Cardiac atrium fibroblast (primary cell): ENCODE data around the gene FOXM1.

DNA sequence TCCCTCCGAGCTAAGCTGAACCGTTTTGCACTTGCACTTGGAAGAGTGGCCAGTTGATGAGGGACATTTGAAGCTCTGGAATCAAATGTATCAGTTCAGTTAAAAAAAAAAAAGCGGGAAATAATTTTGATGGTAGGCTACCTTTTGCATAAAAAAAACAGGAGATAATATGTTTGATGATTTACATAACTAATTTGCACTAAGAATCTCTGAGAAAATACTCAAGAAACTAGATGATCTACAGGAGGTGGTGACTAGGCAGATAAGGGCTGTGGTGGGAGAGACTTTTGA lies 118.2 kb upstream of the FKBP4 start:
- RAMPAGE, long total RNA, result no peak

DNA sequence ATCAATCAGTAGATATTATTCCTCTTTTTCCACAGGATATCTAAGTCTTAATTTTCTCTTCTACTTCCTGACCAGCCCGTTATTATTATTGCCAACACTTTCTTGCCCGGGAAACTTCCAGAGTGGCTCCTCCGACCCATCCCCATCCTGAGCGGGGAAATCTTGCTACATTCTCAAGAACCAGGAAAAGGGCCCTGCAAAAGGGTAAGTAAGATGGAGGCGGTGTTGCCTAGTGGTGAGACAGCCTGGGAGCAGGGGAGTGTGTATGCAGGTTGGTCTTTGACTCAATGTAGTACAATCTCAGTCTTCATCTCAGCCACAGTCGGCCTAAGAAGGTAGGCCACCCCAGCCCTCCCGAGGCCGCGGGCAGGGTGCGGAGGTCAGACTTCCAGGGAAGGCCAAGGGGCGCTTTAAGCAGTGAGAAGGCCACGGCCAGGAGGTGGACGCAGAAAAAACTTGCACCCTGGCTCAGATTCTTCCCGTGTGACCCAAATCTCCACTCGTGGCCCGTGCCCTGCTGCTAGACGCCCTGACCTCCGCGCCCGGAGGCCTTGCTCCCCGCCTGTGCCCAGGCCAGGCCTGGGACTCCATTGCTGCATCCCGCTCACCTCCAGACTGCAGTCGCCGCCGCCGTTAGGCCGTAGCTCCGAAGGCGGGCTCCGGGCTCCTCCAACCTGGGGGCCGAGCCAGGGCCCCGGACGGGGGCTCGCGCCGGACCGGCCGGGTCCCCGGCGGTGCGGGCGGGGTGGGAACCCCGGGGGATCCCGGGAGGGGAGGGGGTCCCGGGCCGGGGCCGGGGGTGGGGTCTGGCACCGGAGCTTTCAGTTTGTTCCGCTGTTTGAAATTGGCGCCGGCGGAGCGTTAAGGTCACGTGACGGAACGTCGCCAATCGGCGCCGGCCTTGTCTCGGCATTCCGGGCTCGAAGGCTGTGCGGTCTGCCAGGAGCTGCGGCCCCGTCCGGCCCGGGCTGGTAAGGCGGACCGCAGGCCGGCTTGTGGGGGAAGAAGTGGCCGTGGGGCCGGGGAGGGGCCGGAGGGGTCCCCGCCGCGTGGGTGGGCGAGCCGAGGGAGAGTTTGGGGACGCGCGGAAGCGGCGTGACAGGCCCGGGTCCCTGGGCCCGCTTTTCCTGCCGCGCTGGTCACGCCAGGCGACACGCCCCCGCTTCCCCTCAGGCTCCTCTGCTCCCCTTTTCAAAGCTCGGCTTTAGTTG lies at the start of gene FOXM1:
FOXM1 (minus strand) TSS at position 863 of the 1,211 bp plus-strand sequence.
- RAMPAGE, long total RNA, result no peak

DNA sequence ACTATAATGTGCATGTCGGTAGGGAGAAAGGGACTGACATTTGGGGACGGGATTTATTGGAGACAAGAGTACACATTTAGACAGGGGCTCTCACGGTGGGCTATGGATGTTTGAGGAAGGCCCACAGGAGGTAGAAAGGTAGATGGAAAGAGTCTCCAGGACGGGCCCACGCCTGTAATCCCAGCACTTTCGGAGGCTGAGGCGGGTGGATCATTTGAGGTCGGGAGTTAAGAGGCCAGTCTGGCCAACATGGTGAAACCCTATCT lies 958 bp upstream of the TULP3 start:
- RAMPAGE, long total RNA, result no peak

DNA sequence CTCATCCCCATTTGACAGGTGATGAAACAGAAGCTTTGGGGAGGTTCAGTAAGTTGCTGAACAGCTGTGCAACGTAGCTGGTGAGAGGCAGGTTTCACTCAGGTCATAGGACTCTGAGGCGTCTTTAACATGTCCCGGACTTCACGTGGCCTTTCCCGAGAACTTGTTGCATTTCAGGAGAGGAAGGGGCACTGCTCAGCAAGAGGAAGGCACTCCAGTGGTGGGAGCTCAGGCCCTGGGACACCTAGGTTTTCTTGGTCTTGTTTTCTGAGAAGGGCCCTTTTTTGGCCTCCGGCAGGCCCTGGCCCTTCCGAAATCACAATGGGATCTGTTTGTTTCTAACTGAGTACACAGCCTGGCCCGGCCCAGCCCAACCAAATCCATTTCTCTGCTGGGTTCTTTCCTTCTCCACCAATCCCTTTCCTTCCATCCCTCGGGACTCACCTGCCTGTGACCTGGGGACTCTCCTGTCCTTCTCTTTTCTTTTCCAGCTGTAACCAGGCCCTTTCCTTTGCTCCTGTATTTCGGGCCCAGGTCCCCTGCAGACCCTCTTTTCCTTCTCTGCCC lies 18.5 kb downstream of the TEAD4 start:
- RAMPAGE, long total RNA, result no peak

DNA sequence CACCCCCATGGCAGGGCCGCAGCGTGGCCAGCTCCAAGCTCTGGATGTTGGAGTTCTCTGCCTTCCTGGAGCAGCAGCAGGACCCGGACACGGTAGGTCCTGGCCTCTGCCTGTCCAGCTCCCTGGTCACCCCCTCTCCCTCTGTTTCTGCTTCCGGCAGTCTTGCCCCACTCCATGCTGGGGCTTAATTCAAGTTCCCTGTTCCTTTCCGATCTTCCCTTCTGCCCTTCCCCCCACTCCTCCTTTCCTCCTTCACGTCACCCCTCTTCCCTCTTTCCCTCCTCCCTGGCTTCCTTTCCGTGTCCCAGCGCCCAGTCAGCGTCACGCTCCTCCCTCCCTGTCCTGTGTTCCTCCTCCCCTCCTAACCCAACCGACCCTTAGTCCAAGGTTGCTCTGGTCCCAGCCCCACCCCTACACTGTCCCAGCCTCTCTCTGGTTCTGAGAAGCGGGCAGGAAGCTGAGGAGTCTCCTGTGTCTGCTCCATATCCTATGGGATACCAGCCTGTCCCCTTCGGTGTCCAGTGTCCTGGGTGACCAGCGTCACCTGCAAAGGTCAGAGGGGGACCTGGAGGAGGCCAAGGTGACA lies 56.4 kb upstream of the TSPAN9 start:
- RAMPAGE, long total RNA, result no peak

GRCh38 chr12:3032648-3033192 lies 44.5 kb upstream of the TSPAN9 start:
- RAMPAGE, long total RNA, result no peak

DNA sequence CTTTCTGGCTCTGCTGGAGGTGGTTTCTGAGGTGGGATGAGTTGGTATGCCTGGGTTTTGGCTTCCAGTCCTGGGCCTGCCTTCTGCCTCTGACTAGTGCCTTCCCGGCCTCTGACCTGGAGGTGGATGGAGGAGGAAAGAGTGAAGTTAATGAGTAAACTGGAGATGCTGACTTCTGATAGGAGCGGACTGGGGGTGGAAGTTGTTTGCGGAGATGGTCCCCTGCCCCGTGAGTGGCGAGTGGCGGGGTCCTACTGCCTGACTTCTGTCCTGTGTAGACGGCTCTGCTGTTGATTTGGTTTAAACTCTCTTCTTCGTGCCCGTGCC lies 8.5 kb downstream of the TSPAN9 start:
- RAMPAGE, long total RNA, result no peak

DNA sequence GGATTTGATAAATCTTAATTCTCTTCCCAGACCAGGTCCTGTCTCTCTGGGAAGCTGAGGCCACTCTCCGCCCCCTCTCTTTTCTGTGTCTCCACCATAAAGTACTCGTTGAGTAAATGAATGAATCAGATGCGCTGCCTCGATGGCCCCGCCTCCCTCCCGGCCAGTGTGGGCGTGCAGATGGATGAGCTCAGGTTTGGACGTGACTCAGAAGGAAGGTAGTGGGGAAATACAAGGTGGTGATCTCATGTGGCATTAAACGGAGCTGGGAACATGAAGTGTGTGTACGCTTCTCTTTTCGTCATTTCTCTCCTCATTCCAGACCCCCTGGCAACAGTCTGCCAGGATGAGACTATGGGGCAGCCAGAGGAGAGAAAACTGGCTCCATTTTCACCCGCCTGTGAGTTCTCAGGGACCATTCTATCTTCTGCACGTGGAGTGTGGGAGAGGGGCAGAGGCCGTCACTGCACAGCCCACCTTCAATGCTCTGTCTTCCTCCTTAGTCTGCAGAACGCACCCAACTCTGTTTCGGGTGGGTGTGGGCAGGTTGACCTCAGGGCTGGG lies 91.6 kb downstream of the TSPAN9 start:
- RAMPAGE, long total RNA, result no peak

GRCh38 chr12:3199448-3199882 lies 122.3 kb downstream of the TSPAN9 start:
- RAMPAGE, long total RNA, result no peak

- RAMPAGE, long total RNA, result no peak
Observed at GRCh38 chr12:3204133-3204928, 127.2 kb downstream of the TSPAN9 start.

DNA sequence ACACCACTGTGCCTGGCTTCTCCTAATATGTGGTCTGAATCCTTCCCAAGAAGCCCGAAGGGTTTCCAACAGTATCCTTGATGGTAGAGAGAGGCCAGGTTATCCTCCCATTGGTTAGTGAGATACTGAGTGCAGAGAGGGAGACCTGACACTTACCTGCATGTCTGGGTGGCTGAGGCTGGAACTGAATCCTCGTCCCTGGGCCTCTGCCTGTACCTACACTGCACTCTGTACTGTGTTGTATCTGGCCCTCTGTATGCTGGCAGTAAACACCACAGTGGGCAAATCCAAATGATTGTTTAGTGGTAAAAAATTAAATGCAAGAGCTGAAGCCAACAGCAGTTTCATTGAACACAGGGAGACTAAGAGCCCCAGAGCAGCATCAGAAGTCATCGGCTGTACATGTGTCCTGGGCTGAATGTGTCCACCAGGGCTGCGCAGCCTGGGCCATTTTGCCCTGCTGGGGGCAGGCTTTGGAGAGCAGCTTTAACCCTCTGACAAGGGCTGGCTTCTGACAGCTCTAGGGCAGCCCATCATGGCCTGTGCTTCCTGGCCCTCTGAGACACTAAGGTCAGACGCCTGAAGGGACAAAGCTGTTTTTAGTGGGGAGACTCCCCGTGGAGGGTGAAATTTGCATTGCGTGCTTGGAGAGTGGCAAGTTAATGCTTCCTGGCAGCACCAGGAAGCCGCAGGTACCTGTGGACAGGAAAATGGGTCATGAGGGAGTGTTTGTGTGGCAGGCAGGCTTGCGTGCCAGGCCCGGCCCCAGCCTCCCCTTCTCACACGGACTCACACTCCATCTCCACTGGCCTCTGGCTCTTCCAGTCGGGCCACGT lies 149.9 kb downstream of the TSPAN9 start:
- RAMPAGE, long total RNA, result no peak

DNA sequence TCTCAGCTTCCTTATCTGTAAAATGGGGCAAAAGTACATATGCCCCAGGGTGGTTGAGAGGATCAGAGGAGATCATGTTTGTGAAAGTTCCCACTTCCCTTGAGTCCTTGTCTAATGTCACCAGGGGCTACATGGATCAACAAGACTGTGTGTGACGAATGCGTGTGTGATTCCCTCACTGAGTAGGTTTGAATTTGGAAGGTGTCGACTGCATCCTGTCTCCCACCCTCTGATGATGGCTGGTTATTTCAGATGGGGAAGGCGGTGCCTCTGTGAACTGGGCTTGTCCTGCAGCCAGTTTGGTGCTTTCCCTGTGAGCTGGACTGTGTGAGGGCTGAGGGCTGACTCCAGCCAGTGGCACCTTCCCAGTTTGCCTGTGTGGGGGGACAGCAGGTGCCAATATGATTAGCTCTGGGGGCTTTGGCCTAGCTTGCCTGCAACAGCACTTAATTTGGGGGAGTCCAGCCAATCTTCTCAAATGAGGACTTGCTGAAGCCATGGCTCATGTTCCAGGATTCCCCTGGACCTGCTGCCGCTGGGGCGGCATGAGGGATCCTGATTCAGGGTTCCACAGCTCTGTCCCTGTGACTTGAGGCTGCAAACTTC lies 158.4 kb downstream of the TSPAN9 start:
- RAMPAGE, long total RNA, result no peak

GRCh38 chr12:3236329-3237414 lies 159.5 kb downstream of the TSPAN9 start:
- RAMPAGE, long total RNA, result no peak

GRCh38 chr12:3255737-3256678 lies 178.8 kb downstream of the TSPAN9 start:
- RAMPAGE, long total RNA, result no peak

DNA sequence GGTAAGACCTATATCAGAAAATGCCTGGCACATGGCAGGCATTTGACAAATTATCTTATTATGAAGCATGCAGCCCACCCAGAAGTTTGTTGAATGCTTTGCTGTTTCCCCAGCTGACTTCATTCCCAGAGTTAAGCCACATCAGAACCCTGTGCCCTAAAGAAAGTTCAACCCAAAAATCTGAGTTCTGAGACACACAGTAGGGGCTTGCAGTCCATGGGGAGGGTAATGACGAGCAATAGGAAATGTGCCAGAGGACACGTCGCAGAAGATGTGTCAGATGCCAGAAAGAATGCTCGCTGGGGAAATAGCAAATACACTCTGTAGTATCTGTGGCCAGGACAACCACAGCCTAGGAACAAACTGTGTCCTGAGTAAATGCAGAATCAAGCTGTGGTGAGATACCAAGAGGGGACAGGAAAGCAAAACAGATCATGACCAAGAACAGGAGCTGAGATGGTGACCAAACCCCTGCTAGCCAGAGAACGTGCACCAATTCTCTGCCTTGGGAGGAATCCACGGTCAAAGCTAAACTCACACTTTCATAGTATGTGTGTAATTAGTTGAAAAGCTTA lies 9.2 kb downstream of the CRACR2A start:
- RAMPAGE, long total RNA, result no peak

- RAMPAGE, long total RNA, result no peak
Observed at GRCh38 chr12:3872253-3873031, 757 bp downstream of the PARP11 start.

GRCh38 chr12:4024663-4025074 lies 151.5 kb upstream of the PARP11 start:
- RAMPAGE, long total RNA, result no peak

- RAMPAGE, long total RNA, result no peak
Observed at GRCh38 chr12:4216938-4217482, 56.6 kb upstream of the CCND2 start.

- RAMPAGE, long total RNA, result no peak
Observed at GRCh38 chr12:4288432-4289891, 15.4 kb downstream of the CCND2 start.

DNA sequence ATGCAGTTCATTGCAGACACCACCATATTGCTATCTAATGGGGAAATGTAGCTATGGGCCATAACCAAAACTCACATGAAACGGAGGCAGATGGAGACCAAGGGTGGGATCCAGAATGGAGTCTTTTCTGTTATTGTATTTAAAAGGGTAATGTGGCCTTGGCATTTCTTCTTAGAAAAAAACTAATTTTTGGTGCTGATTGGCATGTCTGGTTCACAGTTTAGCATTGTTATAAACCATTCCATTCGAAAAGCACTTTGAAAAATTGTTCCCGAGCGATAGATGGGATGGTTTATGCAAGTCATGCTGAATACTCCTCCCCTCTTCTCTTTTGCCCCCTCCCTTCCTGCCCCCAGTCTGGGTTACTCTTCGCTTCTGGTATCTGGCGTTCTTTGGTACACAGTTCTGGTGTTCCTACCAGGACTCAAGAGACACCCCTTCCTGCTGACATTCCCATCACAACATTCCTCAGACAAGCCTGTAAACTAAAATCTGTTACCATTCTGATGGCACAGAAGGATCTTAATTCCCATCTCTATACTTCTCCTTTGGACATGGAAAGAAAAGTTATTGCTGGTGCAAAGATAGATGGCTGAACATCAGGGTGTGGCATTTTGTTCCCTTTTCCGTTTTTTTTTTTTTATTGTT lies 20.2 kb upstream of the TIGAR start:
- RAMPAGE, long total RNA, result no peak